Bronchial epithelial cell (primary cell): ENCODE data around the gene ARFRP1.

- RRBS, 2 experiments = no CpG with 5 or more reads among the region's 9 CpGs
These were observed 21.8 kb downstream of the YTHDF1 start for GRCh38 chr20:63194152-63194599.

DNA sequence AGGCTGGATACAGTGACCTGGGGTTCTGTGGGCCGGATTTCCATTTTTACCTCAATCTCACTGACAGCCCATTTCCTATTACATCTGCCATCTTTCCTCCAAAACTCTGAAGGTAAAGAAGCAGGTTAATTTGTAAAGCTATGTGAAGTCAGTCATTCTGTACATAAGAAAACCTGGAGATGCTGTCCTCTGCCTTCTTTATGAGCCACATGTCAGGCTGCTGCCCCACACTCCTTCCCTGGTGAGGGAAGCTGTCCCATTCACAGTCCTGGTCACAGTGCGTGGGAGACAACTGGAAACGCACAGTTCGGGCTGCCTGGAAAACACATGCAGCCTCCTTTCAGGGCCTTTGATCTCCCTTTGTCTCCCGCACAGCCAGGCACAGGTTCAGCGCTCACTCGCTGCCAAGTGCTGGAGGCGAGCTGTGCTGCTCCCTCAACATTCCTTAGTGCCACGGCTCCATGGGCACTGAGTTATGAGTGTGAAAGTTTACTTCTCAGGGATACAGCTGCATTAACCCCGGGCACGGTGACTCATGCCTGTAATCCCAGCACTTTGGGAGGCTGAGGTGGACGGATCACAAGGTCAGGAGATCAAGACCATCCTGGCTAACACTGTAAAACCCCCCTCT lies 9.1 kb downstream of the YTHDF1 start:
- RRBS, 2 experiments = 91 to 93% methylated on average over 1 of the region's 12 CpGs

DNA sequence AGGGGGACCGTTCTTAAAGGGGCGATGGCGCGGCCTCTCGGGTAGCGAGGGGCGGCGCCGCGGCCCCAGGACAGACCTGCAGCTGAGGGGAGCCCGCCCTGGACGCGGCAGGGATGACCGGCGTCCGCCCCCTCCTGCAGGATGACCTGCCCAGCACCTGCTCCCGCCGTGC lies 295 bp upstream of the NKAIN4 start:
- RRBS, 2 experiments = 4 to 26% methylated on average over 5 of the region's 18 CpGs

- RRBS, 2 experiments = no CpG with 5 or more reads among the region's 11 CpGs
These were observed 656 bp upstream of the ARFGAP1 start for GRCh38 chr20:63272037-63272277.

DNA sequence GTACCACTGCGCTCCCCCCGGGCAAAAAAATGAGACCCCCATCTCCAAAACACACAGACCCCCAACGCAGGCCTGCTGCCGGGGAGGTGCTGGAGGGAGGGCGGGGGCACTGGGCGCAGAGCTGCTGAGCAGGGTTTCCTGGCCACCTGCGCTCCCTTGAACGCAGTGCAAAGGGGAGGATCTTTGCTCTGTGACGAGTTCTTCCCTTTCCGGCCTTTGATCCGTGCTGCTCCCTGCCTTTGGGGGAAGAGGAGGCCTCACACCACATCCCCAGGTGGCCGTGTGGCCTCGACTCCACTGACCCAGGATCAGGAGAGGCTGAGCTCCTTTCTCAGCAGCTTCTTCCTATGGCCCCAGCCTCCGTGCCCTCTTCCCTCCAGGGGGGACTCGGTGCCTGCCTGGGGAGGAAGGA lies 8.9 kb upstream of the COL20A1 start:
- RRBS, 2 experiments = 87 to 89% methylated on average over 3 of the region's 15 CpGs

DNA sequence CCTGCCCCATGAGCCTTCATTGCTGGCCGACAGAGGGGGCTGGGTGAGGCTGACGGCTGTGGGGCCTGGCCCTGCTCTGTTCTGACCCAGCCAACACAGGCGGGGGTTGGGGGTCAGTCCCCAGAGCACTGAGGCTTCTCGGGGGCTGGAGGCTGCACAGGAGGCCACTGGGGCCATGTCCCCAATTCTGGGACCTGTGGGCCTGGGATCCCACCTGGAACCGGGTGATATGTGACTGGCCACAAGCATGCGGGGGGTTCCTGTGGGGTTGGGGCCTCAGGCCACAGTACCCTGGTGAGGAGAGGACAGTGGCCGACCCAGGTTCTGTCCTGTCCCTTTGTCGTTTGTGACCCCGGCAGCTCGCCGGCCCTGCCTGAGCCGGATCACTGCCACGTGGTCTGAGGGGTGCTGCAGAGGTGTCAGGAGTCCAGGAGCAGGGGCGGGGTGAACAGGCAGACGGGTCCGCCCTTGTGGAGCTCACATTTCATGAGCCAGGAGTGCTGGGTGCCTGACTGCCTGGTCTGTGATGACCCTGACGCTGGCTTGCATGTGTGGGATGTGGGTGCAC lies 2.1 kb upstream of the COL20A1 start:
- RRBS, 2 experiments = no CpG with 5 or more reads among the region's 17 CpGs

DNA sequence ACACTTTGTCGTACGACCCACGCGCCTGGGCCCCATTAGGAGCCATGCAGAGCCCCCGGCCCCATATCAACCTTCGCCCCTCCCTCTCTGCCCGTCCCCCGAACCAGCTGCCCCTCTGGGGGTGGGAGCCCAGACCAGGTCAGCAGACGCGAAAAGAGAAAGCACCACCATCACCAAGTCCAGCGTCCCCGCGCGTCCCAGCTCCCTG lies 44.5 kb downstream of the KCNQ2 start:
- RRBS, 2 experiments = no CpG with 5 or more reads among the region's 14 CpGs

DNA sequence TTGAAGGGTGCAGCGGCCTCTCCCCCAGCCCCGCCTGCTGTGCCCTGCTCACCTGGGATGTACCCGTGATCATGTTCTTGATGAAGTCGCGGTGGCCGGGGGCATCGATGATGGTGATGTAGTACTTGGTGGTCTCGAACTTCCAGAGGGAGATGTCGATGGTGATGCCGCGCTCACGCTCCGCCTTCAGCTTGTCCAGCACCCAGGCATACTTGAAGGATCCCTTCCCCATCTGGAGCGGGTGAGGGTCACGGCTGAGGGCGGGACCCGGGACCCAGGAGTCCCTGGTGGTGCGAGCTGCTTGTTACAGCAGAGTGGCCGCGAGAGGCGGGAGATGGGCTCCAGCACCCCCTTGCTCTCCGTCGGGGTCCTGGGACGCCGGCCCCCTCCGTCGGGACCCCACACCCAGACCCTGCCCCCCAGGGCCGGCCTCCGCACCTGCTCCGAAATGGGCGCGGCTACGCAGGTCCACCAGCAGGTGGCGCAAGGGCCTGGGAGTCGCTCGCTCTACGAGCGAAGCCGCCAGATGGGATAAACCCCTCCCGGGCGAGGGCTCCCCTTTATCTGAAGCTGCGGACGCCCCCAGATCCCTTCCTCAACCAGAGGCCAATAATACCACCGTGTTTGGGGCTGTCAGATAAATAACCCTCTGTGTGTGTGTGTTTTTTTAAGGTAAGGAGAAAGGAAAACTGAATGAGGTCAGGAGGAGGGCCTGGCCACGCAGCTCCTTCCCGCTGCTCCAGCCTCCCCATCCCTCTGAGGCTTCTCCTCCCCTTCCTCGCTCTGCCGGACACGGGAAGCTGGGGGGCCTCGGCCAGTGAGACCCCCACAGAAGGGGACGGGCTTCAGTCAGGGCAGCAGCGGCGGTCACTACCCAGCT lies 2.8 kb downstream of the EEF1A2 start:
- RRBS, 2 experiments = 1 to 2% methylated on average over 4 to 11 of the region's 53 CpGs

- RRBS, 2 experiments = no CpG with 5 or more reads among the region's 5 CpGs
These were observed 1.9 kb downstream of the PPDPF start for GRCh38 chr20:63522479-63522830.

- RRBS, 2 experiments = 4 to 13% methylated on average over 9 to 12 of the region's 42 CpGs
These were observed 705 bp downstream of the PTK6 start for GRCh38 chr20:63536202-63537139.

DNA sequence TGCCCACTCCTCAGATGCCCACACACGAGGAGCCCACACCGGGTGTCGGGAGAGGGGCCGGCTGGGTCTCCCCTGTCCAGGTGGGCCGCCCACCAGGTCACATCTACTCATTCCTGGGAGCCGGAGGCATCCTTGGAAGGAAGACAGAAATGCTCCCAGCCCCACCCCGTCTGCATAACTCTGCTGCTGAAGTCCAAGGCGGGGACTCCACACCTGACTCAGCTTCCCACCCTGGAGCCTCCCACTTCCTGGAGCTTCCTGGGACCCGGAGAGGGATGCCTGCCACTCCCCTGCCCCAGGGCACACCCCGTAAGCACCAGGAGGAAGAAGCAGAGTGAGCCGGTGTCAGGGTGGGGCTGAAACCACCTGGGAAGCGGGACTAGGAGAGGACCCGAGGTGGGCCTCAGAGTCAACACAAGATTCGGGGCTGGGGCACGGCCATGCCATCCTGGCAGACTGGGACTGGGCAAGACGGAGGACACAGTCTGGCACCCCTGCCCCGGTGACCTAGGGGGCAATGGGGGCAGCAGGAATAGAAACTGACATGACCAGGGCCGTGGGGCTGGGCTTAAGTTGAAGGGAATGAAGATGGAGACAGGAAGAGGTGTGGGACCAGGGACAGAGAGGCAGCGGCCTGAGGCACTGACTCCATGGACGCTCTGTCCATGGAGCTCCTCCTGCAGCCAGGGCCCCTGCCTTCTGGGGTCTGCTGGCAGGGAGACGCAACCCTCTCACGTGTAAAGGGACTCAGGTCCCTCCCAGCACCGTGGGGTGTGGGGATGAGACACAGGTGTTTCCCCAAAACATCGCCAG lies 2.3 kb downstream of the SRMS start:
- RRBS, 2 experiments = under 1 to 2% methylated on average over 6 of the region's 24 CpGs

- RRBS, 2 experiments = 88% methylated on average over 7 of the region's 64 CpGs; no CpG with 5 or more reads in 1 of the 2 experiments
These were observed 8.4 kb downstream of the HELZ2 start for GRCh38 chr20:63565410-63566231.

GRCh38 chr20:63652043-63652956 lies 924 bp downstream of the STMN3 start:
- RRBS, 2 experiments = 4% methylated on average over 40 to 44 of the region's 94 CpGs

GRCh38 chr20:63695179-63696112 lies 1.0 kb upstream of the TNFRSF6B start:
- RRBS, 2 experiments = 43 to 73% methylated on average over 5 to 6 of the region's 30 CpGs

DNA sequence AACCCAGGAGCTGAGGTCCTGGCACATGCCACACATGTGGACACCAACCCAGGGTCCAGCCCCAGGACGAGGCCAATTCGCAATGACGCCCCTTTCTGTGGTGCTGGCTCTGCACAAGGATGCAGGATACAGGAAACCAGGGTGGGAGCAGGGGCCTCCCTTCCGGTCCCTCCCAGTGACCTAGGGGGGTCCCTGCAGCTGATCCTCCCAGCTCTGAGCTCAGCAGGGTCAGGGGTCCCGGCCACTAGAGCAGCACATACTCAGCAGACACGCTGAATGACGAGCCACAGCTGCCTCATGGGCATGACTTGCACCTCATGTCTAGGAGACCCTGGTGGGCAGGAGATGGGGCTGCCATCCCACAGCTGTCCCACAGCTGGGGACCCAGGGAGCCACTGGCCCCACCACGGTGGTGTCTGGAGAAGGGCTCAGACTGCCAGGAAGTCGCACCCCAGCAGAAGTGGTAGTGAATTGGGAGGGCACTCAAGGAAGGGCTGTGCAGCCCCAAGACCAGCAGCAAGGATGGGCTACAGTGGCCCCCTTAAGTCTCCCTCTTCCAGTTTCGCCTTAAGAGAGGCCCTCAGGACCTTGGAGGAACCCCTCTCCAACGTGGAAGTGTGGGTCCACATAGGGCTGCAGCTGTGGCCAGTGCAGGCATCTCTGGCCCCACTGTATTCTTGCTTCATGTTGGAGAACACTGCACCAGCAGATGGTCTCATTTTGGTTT lies 3.5 kb downstream of the ARFRP1 start:
- RRBS, 2 experiments = 87 to 89% methylated on average over 2 of the region's 11 CpGs

- RRBS, 2 experiments = 1 to 2% methylated on average over 31 of the region's 122 CpGs
These were observed at the start of gene ARFRP1 for GRCh38 chr20:63707195-63708232. TSS of gene ARFRP1 (minus strand) at chr20:63707976.

- RRBS, 2 experiments = 16 to 31% methylated on average over 7 of the region's 28 CpGs
These were observed 887 bp upstream of the SLC2A4RG start for GRCh38 chr20:63738641-63739137.

DNA sequence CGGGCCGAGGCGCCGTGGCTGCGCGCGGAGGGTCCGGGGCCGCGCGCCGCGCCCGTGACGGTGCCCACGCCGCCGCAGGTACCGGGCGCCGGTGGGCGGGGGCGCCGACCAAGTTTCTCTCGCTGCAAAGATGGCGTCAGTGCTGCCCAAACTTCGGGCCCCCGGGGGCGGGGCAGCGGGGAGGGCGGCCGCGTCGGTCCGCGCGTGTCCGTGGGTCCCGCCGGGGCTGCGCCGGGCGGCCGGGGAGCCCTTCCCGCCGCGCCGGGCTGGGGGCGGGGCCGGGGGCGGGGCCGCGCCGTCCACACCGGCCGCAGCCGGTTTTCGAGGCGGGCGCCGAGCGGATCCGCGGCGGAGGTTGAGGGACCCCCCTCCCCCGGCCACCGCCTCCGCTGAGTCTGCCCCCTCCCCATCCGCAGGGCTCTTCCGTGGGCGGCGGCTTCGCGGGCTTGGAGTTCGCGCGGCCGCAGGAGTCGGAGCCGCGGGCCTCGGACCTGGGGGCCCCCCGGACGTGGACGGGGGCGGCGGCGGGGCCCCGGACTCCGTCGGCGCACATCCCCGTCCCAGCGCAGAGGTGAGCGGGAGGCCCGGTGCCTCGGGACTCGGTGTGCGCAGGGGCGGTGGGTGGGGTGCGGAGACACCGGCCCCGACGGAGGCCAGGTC lies 515 bp downstream of the SLC2A4RG start:
- RRBS, 2 experiments = under 1 to 1% methylated on average over 63 of the region's 104 CpGs

DNA sequence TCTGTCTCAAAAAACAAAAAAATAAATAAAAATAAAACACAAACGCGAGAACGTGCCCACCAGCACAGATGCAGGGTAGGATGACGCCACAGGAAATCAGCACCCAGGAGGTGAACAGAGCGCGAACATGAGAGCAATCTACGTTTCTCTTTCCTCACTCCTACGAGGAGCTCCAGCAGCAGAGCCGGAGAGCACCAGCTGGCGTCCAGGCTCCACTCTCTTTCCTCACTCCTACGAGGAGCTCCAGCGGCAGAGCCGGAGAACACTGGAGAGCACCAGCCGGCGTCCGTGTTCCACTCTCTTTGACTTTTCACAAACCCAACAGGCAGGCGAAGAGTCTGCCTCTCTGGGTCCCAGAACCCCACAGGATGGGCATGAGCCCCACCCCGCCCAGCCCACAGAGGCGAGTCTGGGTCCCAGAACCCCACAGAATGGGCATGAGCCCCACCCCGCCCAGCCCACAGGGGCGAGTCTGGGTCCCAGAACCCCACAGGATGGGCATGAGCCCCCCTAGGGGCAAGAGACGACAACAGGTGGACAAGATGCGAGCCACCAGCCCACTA lies 20.2 kb downstream of the ZBTB46 start:
- RRBS, 2 experiments = 82 to 85% methylated on average over 5 of the region's 23 CpGs

- RRBS, 2 experiments = 88 to 91% methylated on average over 4 of the region's 20 CpGs
These were observed 2.4 kb downstream of the ZBTB46 start for GRCh38 chr20:63828429-63829208.